Skeletal muscle cell (primary cell): ENCODE data around the gene COL5A1.

DNA sequence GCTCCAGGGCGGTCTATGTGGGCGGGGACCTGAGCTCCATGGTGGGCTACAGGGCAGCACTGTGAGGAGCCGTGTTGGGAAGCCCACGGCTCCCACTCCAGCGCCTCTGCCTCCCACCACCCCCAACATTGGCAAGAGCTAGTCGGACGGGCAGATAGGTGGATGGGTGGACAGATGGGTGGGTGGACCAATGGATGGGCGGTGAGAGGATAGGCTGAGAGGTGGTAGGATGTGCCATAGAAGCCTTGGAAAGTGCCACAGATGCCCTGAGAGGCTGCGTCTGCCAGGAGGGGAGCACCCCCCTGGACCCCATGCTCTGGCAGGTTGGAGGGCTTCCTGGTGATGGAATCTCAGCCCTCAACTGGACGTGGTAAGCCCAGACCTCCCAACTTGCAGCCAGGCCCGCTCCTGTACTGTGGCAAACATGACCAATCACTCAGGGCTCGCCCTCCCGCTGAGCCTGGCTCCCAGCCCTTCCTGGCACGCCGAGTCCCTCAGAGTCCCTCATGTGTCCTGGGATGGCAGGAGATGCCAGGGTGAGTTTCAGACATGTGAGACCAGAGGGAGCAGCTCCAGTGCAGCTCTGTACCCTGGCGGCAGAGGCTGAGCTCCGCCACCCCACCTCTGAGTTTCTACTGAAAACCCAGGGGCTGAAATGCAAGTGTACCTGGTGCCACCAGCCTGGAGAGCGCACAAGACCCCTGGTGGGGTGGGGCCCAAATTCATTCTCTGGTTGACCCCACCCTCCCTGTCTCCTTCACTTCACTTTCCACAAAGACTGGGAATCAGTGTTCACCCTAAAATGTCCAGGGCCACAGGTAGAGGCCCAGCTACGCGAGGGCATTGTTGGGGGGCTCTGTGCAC is 42.1 kb upstream of the RXRA start:
- RRBS: no CpG with 5 or more reads among the region's 20 CpGs

DNA sequence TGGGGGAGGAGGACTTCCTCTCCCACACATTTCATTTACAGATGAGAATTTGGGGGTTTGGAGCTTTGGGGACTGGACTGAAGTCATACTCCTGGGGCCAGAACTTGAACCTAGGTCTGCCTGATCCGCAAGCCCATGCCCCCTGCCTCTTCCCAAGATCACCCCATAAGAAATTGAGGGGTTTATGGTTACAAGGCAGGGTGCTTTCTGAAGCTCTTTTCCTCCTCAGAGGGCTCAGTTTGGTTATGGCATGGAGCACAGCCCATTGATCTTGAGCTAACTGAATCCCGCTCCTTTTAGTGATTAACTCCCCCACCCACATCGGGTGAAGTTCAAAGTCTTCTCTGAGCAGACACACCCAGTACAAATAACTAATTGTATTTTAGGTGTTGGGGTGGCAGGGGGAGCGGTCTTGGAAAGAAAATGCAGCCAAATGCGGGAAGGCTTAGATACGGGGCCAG is 18.7 kb upstream of the RXRA start:
- RRBS: no CpG with 5 or more reads among the region's 6 CpGs

- RRBS: 56% methylated on average over 2 of the region's 16 CpGs
Observed at GRCh38 chr9:134324301-134325058, 1.8 kb upstream of the RXRA start.

DNA sequence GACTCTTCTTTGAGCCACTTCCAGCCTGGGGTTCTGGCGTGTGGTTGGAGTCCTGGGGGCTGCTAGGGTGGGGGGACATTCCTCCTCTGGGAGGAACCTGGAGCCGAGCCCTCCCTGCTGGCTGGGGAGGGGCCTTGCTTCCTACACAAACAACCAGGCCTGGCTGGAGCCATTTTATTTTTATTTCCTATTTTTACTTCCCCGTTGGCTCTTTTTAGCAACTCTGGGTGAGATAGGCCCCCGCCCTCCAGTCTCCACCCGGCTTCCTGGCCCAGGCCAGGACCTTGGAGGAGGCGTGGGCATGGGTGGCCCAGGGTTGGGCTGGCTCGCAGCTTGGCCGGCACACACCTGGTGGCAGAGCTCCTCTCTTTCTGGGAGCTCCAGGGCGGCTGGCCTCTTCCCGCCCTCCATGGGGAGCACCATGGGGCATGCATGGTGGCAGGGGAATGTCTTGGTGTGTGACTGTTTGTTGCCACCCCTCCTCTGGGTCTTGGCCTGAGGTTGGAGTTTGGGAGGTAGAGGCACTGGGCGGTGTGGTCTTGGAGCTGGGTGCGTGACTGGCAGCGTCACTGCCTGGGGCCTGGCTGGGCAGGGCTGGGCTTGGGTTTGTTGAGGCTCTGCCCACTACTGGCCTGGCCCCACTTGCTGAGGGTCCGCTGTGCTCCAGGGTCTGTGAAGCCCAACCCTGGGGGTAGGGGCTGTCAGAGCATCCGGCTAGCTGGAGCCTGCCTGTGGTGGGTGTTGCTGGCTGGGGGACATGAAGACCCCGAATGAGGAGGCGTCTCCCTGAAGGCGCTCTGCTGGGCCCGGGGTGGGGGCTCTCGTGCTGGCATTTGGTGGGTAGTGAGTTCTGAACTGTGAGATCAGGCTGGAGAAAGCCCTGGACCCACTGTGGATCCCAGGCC is 15.3 kb downstream of the RXRA start:
- RRBS: 71% methylated on average over 3 of the region's 20 CpGs

DNA sequence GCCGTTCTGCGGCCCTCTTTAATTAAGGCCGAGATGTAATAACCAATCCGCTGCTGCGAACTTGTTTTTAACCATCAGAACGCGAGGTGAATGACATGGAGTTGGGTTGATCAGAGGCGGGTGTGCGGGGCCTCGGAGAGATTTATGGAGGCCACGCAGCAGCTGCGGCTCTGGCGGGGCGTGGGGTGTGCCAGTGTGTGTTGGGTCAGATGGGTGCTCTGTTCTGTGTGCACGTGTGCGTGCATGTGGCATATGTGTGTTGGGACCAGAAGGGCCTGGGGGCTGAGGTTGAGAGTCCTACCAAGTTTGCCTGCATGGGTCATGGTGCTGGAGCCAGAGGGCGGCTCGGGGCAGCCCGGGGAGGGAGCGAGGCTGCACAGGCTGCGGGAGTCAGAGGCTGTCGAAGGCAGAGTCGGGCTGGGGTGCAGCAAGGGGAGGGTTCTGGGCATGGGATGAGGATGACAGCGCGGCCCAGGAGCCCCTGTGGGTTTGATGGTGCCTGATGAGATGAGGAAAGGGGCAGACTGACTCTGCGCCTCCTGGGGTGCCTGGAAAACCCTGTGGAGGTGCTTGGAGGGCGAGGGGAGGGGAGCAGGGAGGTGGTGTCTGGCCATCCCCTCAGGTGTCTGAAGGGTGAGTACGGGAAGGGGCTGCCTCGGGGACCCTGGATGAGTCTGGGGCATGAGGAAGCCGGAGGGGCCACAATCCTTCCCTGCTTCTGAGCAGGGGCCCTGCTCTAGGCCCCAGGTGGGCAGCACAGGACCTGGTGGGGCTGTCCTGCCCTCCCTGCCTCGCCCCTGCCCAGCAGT is 25.6 kb downstream of the RXRA start:
- RRBS: no CpG with 5 or more reads among the region's 31 CpGs

DNA sequence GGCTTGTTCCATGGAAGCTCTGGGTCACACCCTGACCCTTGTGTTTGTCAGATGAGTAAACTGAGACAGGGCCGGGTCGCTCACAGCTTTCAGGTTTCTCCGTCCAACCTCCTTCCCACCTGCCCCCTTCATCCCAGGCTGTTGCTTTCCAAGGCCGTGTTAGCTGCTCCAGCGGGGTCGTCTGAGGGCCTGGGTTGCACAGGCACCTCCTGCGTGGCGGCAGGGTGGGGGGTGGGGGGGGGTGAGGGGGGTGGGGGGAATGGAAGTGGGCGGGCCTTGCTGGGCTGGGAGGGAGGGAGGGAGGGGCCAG is 99.0 kb downstream of the RXRA start:
- RRBS: no CpG with 5 or more reads among the region's 9 CpGs

GRCh38 chr9:134431629-134432164 is 105.4 kb downstream of the RXRA start:
- RRBS: no CpG with 5 or more reads among the region's 17 CpGs

DNA sequence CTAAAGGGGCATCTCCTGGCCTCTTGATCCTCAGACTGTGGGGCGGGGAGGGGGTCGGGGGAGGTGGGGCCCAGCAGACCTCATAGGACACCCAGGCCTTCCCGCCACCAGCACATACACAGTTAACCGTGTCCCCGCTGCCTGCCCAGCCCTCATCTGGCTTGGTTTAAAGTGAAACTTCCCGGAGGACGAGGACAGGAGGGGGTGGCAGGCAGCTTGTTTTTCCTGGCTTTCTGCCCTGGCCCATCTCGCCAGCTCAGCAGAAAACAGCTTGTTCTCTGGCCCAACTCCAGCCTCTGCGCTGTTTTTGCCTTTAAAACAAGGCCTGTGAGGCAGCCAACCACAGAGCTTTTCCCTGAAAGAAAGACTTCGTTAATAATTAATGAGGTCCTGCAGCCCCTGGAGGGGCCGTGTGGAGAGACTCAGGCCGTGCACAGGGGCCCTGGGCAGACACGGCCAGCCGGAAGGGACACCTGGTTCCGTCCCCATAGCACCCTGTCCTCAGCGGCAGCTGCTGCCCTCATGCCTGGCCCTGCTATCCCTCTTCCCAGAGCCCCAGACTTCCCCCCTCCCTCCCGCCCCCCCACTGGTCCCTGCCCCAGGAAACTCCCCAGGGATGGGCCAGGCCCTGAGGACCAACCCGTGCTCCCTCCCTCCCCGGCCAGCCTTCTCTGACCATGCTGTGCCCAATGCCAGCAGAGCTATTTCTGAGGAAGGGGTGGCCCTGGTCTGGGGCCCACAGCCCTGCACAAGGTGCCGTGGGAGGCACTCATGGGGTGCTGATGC is 108.8 kb downstream of the RXRA start:
- RRBS: no CpG with 5 or more reads among the region's 20 CpGs

DNA sequence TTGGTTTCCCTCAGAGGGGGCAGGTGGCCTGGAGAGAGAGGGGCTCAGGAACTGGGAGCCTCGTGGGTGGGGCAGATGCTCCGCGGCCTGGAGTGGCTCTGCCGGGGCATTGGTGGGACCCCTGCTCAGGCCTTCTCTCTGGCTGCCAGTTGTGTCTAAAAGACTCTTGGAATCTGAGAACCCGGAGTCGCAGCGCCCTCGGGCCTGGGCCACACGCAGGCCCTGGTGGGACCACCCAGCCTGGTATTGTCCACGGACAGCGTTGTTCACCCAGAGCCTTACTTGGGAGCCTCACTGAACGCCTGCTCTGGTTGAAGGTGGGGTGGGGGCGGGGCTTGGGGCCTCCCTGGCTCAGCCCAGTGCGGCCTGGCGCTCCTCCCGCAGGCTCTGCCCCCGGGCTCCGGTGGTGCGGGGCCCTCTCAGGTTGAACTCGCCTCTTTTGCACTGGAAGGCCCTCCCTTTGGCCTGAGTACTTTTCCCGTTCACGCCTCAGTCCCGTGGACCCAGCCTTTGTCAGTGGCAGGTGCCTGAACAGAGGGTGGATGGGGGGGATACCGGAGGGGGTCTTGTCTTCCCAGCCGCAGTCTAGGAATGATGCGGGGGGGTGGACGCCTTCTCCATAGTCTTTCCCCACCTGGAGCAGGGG is 111.5 kb downstream of the RXRA start:
- RRBS: 58% methylated on average over 2 of the region's 27 CpGs

DNA sequence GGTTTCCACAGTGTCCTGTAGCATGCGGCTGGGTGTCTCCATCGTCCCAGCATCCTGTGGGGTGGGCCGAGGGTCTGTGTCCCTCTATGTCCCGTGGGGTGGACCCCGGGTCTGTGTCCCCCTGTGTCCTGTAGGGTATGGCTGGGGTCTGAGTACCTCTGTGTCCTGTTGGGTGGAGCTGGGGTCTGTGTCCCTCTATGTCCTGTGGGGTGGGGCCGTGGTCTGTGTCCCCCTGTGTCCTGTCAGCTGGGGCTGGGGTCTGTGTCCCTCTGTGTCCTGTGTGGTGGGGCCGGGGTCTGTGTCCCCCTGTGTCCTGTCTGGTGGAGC is 130.7 kb downstream of the RXRA start:
- RRBS: no CpG with 5 or more reads among the region's 7 CpGs

- RRBS: no CpG with 5 or more reads among the region's 19 CpGs
Observed at GRCh38 chr9:134474715-134475351, 148.6 kb downstream of the RXRA start.

GRCh38 chr9:134475352-134475764 is 149.1 kb downstream of the RXRA start:
- RRBS: 7% methylated on average over 7 of the region's 17 CpGs

- RRBS: no CpG with 5 or more reads among the region's 28 CpGs
Observed at GRCh38 chr9:134545594-134546268, 95.9 kb upstream of the COL5A1 start.

- RRBS: 5% methylated on average over 3 of the region's 15 CpGs
Observed at GRCh38 chr9:134592377-134592759, 49.2 kb upstream of the COL5A1 start.

DNA sequence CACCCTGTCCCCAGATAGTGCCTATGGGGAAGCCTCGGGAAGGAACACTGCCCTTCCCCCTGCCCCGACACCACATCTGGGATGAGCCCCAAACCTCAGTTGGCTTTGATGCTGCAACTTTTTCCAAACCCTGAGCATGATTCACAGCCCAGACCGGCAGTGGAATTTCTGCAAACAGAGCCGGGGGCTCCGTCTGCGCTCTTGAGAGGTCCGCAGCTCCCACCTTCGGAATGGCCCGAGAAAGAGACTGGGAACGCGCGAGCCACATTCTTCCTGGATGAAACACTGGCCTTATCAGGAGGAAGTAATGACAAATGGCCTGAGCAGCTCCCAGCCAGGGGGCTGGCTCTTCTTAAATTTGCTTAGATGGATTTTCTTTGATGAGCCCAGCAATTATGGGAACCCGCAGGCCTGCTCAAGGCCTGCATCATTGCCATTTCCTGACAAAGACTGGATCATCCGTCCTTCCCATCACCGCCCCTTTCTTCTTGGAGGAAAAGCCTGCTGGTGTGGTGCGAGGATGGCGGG is 39.0 kb upstream of the COL5A1 start:
- RRBS: no CpG with 5 or more reads among the region's 17 CpGs

- RRBS: 2% methylated on average over 4 of the region's 17 CpGs
Observed at GRCh38 chr9:134640909-134641390, 653 bp upstream of the COL5A1 start.

- RRBS: 1% methylated on average over 11 of the region's 77 CpGs
Observed at GRCh38 chr9:134641391-134642124, at the start of gene COL5A1. COL5A1 (plus strand) TSS chr9:134641803.

GRCh38 chr9:134643254-134643787 is 1.7 kb downstream of the COL5A1 start:
- RRBS: no CpG with 5 or more reads among the region's 15 CpGs

DNA sequence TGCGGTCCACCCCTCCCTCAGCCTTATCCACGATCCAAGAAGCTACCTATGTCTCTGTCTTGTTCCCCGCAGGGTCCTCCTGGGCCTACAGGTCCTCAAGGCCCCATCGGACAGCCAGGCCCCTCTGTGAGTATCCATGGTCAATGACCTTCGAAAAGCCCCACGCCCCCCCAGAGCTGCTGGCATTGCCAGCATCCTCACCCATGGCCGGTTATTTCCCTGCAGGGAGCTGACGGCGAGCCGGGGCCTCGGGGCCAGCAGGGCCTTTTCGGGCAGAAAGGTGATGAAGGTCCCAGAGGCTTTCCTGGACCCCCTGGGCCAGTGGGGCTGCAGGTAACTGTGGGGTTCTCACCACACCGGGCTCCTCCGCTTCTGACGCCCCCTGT is 69.3 kb upstream of the FCN2 start:
- RRBS: no CpG with 5 or more reads among the region's 15 CpGs

DNA sequence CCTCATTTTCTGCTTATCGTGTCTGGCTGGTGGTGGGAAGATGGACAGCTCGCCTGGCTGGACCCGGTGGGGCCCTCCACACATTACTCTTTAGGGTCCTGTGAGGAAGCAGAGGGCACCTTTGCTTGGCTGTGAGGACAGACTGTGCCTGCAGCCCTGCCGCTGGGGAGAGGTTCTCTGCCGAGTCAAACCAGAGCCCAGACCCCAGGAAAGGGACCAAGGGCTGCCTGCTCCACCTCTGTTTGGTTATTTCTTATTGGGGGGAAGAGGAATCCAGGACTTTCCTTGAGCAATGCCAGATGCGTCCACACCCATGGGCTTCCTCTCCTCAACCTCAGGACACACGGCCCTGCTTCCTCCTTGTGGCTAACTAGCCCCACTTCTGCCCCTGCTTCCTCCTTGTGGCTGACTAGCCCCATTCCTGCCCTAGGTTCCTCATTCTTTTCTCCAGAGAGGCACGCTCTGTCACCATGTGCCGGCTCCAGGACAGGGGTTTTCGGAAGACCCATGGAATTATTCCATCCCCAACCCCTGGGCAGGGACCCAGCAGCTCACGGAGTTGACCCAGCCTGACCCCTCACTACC is 11.4 kb upstream of the FCN1 start:
- RRBS: no CpG with 5 or more reads among the region's 11 CpGs